SP-49 (cell line): ENCODE measurements around a stretch of chr10.

- PRO-cap: no peak
Measured at GRCh38 chr10:70421541-70422455, 17.9 kb downstream of the EIF4EBP2 start.

GRCh38 chr10:70761018-70761899, 23.9 kb downstream of the TBATA start:
- PRO-cap: no peak

- PRO-cap: no peak
Measured at GRCh38 chr10:71243845-71244372, 31.5 kb downstream of the UNC5B start.

GRCh38 chr10:71246194-71246703, 33.9 kb downstream of the UNC5B start:
- PRO-cap: no peak

GRCh38 chr10:71268667-71269344, 50.3 kb upstream of the SLC29A3 start:
- PRO-cap: no peak

DNA sequence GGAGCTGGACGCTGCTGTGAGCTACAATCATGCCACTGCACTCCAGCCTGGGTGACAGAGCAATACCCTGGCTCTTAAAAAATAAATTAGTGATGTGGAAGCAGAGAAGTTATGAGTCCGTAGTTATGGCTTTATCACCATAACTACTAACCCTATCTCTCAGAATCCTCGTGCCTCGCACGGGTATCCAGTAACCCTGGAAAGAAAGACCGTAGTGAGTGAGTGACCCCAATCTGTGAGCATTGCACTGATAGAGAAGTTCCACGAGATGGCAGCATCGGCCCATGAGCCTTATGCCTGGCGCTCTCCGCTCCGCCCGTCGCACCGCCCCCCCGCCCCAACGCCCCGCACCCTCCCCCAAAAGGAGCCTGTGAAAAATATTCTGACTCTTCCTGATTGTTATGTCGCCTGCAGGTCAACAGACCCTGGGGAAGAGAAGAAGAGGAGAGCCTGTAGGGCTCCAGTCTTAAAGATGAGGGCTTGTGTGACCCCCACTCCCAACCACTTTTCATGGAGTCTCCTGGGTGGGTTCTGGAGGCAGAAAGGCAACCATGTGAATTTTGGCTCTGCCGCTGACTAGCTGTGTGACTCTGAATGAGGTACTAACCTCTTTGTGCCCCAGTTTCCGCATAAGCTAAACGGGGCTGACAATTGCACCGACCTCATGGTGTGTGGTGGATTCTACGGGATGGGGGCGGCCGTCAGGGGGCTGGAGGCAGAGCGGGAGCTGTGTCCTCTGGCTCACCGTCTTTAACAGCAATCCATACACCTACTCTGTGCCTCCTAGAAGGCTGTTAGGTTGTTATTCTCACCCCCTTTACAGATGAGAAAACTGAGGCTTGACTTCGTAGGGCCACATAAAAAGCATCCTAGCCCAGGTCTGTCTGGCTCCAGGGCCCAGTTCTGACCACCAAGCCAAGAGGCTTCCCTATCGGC, 4.6 kb upstream of the SLC29A3 start:
- PRO-cap: no peak

GRCh38 chr10:71340085-71340653, 21.1 kb downstream of the SLC29A3 start:
- PRO-cap: no peak

DNA sequence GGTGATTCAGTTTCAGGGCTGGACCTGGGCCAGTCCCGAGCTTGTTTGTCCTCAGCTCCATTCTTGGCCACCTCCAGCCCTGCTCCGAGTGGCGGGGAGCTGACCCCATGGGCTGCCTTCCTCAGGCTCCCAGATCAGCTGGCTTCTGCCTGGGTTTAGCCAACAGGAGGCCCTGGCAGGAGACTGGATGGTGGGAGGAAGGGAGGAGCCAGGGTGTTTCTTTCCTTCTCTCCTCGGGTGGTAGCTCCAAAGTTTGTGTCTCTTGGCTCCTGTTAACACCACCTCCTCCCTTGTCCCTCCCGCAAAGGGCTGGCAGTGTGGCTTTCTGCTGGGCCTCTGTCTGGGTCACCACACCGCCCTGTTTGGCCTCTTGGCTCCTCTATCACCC, 75.3 kb downstream of the CDH23 start:
- PRO-cap: no peak

GRCh38 chr10:71589900-71590318, 129.7 kb downstream of the C10orf105 start:
- PRO-cap: no peak

DNA sequence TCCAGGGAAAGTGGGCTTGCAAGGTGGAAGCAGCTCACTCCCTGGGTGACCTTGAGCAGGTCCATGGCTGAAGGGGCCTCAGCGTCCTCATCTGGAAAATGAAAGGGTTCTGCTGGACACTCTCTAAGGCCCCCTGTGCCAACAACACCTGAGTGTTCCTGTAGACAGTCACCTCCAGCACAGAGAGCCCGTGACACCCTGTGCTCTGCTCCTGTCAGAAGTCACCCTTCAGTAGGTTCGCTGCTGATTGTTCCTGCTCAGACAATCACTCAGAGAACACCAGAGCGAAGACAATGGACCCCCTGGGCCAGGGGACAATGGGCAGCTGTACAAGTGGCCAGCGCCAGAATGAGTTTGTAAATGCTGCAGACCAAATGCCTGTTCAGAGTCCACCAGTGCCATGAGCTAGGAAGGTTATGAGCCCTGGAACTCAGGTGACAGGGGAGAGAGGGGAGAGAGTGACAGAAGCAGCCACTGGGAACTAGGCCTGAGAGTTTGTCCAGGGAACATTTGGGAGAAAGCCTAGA, 60.6 kb downstream of the C10orf105 start:
- PRO-cap: no peak

- PRO-cap: no peak
Measured at GRCh38 chr10:71756236-71757288, 16.8 kb downstream of the VSIR start.

DNA sequence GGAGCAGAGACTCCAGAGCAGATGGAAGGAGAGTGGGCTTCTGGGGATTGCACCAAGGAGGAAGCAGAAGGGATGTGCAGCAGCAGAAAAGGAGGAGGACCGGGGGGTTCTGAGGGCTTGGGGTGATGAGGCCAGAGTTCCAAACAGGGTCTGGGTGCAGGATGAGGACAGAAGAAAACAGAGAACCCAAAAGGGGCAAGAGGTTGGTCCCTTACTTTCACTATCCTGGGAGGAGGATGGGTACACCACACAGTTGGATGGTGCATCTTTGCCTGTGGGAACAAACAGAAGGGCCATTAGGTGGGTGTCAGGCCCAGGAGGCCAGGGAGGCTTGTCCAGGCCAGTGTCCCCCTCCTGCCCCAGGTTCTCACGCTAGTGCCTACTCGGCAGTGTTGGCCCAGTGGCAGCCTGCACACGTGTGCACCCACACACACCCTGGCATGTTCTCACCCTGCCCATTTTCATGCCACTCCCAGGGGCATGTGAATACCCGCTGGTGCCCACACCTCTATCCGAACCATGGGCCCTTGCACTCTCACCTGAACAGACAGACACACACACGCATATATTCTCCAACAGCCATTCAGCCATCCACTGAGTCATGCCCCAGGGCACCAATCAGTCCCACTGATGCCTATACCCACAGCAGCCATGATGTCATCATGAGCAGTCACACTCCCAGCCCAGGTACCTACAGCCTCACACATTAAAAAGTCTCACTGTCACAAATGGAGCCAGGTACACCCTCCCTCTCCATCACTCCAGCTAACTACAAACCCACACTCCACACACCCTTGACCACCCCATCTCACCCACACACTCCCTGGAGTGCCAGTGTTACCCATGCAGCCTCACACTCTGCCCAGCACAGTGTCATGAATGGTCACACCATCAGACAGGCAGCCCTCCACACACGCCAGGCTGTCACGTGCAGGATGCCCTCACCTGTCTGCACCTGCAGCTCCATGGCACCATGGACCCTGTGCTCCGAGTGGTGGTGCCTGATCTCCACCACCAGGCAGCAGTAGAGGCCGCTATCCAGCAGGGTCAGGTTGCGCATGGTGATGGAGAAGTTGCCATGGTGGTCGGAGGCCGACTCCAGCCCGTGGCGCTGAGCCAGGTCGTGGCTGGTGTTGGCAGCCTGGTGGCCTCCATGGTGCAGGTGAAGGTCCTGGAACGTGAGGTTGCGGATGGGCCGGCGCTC, 12.3 kb downstream of the VSIR start:
- PRO-cap: no peak

- PRO-cap: no peak
Measured at GRCh38 chr10:71766028-71766432, 7.3 kb downstream of the VSIR start.

DNA sequence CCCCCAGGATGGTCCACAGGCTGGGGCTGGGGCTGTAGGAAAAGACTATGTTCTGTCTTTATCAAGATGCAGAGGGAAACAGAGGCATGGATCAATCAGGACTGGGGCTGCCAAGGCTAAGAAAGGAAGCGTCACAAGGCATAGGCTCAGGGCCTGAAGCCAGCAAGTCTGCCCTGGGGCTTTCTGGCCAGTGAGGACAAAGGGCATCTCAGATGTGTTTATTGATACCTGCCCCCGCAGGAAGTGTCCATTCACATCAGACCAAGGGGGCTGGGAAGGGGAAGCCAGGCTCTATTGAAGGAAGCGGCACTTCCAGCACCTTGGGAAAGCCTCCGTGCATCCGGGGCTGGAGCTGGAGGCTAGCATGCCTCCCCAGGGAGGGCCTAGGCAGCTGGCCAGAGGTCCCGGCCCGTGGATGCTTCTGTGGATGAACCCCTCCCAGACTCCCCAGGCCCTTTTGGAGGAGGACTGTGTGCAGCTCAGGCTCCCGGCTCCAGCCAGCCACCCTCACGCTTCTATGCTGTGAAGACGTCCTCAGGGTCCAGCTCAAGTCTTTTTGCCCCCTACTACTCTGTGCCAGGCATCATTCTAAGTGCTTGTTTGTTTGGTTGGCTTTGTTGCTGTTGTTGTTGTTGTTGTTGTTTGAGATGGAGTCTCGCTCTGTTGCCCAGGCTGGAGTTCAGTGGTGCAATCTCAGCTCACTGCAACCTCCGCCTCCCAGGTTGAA, 5.6 kb downstream of the VSIR start:
- PRO-cap: no peak

DNA sequence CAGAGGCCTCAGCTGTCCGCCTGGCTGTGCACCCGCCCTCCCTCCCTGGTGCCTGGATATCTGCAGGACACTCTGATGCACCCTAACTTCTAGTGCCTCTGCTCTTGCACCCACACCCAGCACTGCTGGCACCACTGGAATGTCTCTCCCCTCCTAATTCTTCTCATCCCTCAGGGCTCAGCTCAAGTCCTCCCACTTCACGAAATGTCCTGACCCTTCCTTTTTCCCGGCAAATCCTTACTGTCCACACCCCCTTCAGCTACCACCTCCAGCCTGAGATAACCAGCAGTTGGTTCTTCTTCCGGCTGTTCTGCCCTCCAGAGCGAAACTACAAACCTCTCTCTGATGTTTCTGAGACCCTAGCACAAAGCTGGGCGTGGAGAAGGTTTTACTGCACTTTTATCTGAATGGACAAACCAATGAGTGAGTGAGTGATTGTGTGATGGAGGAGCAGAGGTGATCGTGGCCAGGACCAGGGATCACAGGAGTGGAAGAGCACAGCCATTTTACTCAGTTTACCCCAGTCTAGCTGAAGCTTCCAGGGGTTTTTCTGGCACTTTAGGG, 968 bp upstream of the VSIR start:
- PRO-cap: no peak

- PRO-cap: no peak
Measured at GRCh38 chr10:71837126-71837630, 13.9 kb downstream of the PSAP start.

GRCh38 chr10:71838317-71838980, 12.6 kb downstream of the PSAP start:
- PRO-cap: no peak

GRCh38 chr10:71849123-71849962, 1.7 kb downstream of the PSAP start:
- PRO-cap: no peak

- PRO-cap: no peak
Measured at GRCh38 chr10:71860149-71861069, 9.4 kb upstream of the PSAP start.

- PRO-cap: no peak
Measured at GRCh38 chr10:71965107-71965456, 887 bp downstream of the CHST3 start.